Body of pancreas (tissue), 2 donors: ENCODE data around the genes PSMC6 and STYX.

GRCh38 chr14:52706739-52708020, at the start of gene PSMC6:
PSMC6 (plus strand) TSS chr14:52707200.
- PRO-cap, result unidirectional peak, minus-strand start at chr14:52706853; bidirectional peak, plus-strand start at chr14:52707238, minus-strand start at chr14:52707059
- RAMPAGE, long total RNA, 2 experiments, result start-site peak on the plus strand in 2 of 2 experiments, at chr14:52707198-52707214 at its widest, 940 to 1,012 reads per replicate

DNA sequence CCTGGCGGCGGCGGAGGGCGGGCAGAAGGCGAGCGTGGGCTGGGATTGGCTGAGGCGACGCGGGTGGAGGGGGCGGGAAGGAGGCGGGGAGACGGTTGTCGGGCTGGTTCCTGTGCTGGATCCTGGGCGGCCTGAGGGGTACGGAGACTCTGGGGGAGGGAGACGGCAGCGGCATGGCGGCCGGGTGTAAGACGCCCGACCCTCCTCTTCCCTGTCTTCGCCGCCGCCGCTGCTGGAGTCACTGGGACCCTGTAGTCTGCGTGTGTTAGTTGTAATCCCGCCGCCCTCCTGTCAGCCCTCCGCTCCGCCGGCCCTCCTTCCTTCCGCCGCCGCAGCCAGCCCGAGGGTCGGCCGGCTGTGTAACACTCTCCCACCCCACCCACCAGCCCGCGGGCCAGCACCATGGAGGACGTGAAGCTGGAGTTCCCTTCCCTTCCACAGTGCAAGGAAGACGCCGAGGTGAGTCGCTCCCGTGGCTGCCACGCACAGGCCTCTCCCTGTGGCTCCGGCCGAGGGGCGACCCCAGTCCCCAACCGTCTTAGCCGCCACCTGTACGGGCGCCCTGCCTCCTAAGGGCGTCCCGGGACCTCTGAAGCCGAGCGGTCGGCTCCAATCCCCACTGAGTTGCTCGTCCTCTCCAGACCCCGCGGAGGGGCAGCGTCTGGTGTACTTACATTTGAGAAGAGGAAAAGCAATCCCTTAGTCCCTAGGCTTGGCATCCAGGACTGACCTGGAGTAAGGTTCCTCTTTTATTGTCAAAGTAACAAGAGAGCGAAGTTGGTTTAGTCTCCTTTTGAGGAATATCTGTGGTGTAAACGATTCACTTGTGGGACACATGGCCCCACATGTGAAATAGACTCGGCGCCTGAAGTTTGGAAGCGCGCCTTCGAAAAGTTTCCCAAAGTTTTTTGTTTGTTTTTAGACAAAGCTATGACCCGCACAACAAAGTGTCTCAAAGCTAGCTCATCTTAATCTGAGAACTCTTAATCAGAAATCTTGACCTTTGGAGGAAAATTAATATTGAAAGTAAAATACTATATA, at the start of gene STYX:
TSS of gene STYX (plus strand) at position 94 of the 1,041 bp plus-strand sequence.
- PRO-cap, result bidirectional peak, plus-strand start at position 143 of the sequence, minus-strand start outside the sequence
- RAMPAGE, long total RNA, 2 experiments, result start-site peak on the plus strand in 2 of 2 experiments, centred at positions 121 to 146 of the sequence, 103 to 311 reads per replicate

GRCh38 chr14:52769926-52770325, 21.5 kb downstream of the GNPNAT1 start:
- PRO-cap, result no peak
- RAMPAGE, long total RNA, 2 experiments, result no peak in any of the 2 experiments

- PRO-cap, result bidirectional peak, plus-strand start at chr14:52791916, minus-strand start at chr14:52791607; bidirectional peak, plus-strand start at chr14:52792107, minus-strand start at chr14:52792086
- RAMPAGE, long total RNA, 2 experiments, result no peak in any of the 2 experiments
Observed at GRCh38 chr14:52791723-52792393, 451 bp upstream of the GNPNAT1 start.

- PRO-cap, result no peak
- RAMPAGE, long total RNA, 2 experiments, result no peak in any of the 2 experiments
Observed at GRCh38 chr14:53109015-53109696, 44.0 kb downstream of the DDHD1 start.

DNA sequence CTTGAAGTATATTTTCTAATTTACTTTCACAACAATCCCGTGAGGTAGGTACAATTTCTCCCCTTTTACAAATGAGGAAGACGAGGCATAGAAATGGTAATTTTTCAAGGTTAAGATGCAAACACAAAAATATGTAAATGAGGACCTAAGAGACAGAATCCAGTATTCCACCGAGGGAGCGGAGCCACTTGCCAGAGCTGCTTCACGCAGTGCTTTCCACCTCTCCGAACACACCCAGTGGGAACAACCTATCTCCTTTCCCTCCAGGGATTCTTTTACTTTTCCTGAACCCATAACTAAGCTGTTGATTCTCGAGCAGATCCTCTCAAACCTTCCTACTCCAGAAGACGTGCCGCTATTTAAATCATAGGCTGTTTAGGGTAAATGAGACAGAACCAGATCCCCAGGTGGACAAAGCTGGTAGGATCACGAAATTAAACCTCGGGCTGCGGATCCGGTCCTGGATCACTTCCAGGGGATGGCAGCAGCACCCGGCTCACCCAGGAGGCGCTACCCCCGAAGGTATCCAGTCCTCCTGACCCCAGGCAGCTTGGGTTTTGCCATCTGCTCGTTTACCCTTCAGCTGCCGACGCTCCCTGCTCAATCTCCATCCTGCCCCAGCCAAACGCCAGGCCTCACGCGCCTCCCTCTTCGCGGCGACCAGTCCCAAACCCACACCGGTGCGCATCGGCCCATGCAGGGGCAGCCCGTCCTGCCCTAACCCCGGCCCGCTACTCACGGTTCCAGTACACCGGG, 1.4 kb downstream of the DDHD1 start:
- PRO-cap, result no peak
- RAMPAGE, long total RNA, 2 experiments, result no peak in any of the 2 experiments

DNA sequence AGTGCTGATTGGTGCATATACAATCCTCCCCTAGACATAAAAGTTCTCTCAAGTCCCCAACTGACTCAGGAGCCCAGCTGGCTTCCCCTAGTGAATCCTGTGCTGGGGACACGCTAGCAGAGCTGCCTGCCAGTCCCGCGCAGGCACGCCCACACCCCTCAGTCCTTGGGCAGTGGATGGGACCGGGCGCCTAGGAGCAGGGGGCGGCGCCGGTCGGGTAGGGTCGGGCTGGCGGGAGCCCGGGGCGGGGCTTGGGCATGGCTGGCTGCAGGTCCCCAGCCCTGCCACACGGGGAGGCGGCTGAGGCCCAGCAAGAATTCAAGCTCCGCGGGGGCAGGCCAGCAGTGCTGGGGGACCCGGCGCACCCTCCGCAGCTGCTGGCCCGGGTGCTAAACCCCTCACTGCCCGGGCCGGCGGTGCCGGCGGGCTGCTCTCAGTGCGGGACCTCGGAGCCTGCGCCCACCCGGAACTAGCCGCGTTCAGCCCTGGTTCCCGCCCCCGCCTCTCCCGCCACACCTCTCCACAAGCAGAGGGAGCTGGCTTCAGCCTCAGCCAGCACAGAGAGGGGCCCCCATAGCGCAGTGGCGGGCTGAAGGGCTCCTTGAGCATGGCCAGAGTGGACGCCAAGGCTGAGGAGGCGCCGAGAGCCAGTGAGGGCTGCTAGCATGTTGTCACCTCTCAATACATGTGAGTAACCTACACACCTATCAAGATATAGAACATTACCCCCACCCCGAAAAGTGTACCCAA, 64.4 kb upstream of the DDHD1 start:
- PRO-cap, result bidirectional peak, plus-strand start at position 321 of the sequence, minus-strand start at position 167 of the sequence
- RAMPAGE, long total RNA, 2 experiments, result no peak in any of the 2 experiments

- PRO-cap, result no peak
- RAMPAGE, long total RNA, 2 experiments, result no peak in any of the 2 experiments
Observed at GRCh38 chr14:53670812-53671156, 285.8 kb downstream of the BMP4 start.

DNA sequence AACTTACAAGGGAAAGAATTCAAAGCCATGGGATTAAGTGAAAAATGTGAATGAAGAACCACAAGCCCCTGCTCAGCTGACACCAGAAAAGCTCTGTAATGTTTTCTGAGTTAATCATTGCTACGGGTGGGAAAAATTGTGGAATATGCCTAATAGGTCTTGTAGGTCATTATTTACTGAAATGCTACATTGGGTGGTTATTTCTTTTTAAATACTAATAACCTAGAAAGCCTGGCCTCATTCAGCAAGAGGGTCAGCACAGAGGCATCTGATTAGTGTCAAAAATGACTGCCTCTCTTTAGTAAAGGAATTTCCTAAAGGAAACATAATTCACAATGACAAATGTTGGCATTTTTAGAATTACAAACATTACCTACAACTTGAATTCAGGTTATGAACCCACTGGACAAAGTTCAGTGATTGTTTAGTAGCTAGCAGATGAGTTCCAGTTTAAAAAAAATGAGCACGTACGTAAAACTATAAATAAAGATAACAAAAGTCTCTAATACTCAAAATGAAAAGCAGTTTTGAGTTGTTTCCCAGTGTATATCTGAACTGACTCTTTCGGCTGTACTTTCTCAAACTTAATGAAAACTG, 75.3 kb downstream of the BMP4 start:
- PRO-cap, result no peak
- RAMPAGE, long total RNA, 2 experiments, result no peak in any of the 2 experiments

DNA sequence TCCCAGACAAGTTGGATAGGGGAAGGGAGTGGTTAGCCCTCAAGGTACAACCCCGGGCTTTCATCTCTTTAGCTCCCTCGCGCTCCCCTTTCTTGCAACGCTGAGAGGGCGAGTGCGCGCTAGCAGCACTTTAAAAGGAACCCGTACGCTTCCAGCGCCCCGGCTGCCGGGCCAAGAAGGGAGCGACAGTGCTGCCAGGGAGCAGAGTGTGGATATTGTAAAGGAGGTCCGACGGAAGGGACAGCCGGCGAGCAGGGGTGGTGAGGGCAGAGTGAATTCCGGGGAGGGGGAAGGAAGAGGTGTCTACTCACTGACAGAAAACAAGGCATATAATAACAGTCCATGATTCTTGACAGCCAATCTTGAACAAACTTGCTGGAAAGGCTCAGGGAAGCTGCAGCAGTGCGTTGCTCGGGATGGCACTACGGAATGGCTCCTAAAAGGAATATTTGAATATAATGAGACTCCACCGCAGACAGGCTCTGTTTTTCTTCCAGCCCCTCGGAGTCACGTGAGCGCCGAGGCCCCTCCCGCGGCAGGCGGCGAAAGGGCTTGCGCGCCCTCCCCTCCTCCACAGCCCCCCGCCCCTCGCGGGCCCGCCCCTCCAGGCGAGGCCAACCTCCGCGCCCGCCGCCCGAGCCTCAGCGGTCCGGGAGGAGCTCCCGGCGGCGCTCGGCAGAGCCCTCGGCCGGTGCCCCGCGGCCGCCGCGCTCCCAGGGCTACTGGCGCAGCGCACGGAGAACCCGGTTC, 3.5 kb downstream of the BMP4 start:
- PRO-cap, result unidirectional peak, minus-strand start at position 102 of the sequence; bidirectional peak, plus-strand start at position 644 of the sequence, minus-strand start at position 431 of the sequence
- RAMPAGE, long total RNA, 2 experiments, result start-site peak on the minus strand in 1 of 2 experiments, centred at position 467 of the sequence, 7 reads per replicate

DNA sequence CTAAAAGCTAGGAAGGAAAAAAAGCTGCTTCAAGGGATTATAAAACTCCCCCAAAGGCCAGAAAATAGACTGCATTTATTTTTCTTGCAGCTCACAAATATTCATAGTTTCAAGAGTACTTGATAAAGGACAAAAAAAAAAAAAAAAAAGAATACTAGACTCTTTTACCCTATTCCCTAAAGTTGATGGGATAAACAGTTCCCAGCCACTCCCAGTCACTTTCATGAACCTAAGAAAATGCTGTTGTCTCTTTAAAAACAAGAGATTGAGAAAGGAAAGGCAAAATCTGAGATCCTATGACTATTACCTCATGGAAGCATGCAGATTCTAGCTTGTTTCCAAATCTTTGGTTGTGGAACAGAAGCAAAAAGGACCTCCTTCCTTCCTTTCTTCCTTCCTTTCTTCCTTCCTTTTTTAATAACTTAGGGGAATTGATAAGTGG, 128.8 kb upstream of the BMP4 start:
- PRO-cap, result no peak
- RAMPAGE, long total RNA, 2 experiments, result no peak in any of the 2 experiments

DNA sequence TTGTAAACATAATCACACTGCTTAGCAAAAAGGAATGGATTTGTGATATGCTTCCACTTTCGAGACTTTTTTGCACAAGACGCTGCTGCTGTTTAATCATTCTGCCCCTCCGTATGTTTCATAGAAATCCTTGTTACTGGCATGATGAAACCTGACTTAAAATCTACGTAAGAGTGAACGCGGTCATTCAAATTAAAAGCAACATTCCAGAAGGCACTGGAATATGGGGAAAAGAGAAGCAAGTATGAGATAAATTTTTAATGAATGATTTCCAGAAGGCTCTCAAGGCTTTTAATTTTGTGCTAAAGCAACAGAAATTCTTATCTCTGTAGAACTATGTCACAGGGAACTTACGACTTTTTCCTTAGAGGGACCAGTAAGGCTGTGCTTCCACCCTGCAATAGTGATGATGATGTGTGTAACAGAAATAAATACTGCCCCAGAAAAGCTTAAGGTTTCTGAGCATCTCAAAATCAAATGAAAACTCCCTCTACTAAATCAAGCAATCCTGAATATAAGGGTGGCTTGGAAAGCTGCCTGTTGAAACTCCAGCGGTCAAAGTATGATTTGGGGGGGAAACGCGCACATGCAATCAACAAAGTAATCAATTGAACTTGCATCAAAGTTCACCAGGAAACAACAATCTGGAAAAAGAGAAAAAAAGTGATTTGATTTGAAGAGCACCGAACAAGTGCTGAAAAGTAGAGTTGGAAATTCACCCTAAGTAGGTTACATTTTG, 939 bp downstream of the CNIH1 start:
- PRO-cap, result no peak
- RAMPAGE, long total RNA, 2 experiments, result no peak in any of the 2 experiments

- PRO-cap, result no peak
- RAMPAGE, long total RNA, 2 experiments, result no peak in any of the 2 experiments
Observed at GRCh38 chr14:54648218-54648749, 81.4 kb downstream of the SAMD4A start.

GRCh38 chr14:54727483-54728573, 160.9 kb downstream of the SAMD4A start:
- PRO-cap, result no peak
- RAMPAGE, long total RNA, 2 experiments, result no peak in any of the 2 experiments

- PRO-cap, result no peak
- RAMPAGE, long total RNA, 2 experiments, result no peak in any of the 2 experiments
Observed at GRCh38 chr14:54772356-54772666, 130.3 kb downstream of the GCH1 start.

- PRO-cap, result no peak
- RAMPAGE, long total RNA, 2 experiments, result no peak in any of the 2 experiments
Observed at GRCh38 chr14:54881080-54881998, 21.3 kb downstream of the GCH1 start.

GRCh38 chr14:55065337-55066245, 14.1 kb downstream of the MAPK1IP1L start:
- PRO-cap, result no peak
- RAMPAGE, long total RNA, 2 experiments, result no peak in any of the 2 experiments

DNA sequence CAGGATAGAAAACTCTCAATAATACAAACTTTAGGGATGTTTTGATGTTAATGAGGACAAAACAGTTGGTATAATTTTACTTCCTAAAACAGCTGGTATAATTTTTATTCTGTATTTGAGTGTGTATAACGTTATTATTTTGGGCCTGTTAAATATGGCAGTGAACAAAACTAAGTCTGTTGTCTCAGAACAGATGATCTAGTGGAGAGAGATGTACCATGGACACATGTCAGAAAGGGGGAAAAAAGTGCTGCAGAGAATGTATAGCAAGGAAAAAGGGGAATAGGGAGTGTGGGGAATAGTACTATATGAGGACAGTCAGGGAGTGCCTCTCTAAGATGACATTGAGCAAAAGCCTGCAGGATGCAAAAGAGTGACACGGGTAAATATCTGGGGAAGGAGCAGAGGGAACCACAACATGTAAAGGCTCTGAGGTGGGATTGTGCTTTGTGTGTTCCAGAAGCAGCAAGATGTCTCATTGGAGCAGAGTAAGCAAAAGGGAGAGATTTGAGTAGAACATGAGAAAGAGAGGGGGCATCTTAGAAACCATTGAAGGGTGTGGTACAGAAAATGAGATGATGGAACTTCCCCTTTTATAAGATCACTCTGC, 55.7 kb downstream of the FBXO34 start:
- PRO-cap, result no peak
- RAMPAGE, long total RNA, 2 experiments, result no peak in any of the 2 experiments

DNA sequence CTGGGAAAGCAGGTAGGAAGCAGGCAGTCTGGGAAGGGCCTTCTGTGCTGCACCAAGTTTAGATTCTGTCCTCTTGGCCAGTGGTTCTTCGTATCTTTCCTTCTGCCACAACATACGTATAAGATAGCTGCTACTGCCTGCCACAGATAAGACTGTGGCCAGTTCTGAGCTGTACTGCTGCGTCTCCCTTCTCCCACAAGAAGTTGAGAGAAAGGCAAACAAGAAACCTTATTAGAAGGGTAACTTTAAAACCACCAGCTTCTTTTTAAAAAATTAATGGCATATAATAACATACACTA, 27.8 kb downstream of the ATG14 start:
- PRO-cap, result no peak
- RAMPAGE, long total RNA, 2 experiments, result no peak in any of the 2 experiments

DNA sequence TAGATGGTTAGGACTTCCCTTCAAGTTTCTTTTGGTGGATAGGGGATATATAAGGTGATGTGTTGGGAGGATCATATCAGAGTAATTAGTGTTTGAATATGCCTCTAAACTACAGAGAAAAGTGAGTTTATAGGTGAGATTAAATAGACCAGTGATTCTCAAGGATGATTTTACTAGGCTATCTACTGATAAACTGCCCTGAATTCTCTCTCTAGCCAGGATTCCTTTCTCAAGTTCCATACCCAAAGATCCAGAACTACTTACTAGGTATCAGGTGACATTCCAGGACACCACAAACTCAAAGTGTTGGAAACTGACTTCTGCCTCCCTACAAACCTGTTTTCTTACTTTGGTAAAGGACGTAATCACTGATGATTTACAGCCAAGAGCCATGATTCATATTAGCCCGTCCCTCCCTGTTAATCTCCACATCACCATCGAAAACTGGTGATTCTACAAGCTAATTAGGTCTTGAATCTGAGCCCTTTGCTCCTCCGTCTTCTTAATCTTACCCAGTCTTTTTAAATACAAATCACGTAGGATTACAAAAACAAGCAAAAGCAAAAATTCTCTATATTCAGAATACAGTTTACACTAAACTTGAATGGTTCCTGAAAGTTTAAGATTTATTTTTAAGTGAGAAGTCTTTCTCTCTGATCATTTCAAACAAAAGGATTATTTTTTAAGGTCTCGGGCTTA, 1.0 kb upstream of the ATG14 start:
- PRO-cap, result no peak
- RAMPAGE, long total RNA, 2 experiments, result no peak in any of the 2 experiments